Anterior vena cava (tissue), 1 donor: ENCODE measurements around a stretch of chr3.

DNA sequence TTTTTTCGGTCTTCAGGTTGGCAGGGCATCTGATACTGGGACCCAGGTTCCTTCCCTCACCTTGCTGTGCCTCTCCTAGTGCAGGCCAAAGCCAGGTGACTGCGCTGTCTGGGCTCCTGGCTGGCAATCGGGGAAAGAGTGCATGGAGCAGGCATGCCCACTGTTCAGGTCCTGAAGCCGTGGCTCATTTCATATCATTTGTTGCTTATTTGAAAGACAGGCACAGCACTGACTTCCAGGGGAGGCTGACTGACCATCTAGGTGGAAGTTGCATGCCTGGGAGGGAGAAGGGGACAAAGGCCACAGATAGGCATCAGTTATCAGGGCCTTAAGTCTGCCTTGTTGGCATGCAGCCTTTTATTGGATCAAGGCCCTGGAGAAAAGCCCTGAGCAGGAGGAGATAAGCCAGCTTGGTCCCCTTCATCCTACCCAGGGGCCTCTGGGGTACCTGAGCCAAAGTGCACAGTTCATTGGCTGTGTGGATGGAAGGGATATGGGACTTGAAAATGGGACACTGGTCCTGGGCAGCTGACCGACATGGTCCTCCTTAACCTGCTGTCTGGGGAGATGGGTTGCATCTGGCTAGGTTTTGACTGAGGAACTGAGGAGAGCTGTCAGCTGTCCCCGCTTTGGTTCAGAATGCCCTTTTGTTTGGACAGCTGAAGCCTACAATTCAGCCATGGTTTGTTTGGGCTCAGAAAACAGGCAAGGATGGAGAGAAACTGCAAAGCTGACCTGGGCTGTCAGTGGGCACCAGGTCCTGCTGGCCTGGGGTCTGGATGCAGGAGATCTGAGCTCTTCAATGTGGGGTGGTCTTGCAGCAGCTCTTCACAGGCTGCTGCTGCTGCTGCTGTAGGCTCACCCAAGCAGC is 59.9 kb downstream of the FLNB start:
- PRO-cap, result no peak

- PRO-cap, result no peak
Observed at GRCh38 chr3:58102896-58103774, 94.9 kb downstream of the FLNB start.

- PRO-cap, result no peak
Observed at GRCh38 chr3:58104484-58105446, 96.5 kb downstream of the FLNB start.

DNA sequence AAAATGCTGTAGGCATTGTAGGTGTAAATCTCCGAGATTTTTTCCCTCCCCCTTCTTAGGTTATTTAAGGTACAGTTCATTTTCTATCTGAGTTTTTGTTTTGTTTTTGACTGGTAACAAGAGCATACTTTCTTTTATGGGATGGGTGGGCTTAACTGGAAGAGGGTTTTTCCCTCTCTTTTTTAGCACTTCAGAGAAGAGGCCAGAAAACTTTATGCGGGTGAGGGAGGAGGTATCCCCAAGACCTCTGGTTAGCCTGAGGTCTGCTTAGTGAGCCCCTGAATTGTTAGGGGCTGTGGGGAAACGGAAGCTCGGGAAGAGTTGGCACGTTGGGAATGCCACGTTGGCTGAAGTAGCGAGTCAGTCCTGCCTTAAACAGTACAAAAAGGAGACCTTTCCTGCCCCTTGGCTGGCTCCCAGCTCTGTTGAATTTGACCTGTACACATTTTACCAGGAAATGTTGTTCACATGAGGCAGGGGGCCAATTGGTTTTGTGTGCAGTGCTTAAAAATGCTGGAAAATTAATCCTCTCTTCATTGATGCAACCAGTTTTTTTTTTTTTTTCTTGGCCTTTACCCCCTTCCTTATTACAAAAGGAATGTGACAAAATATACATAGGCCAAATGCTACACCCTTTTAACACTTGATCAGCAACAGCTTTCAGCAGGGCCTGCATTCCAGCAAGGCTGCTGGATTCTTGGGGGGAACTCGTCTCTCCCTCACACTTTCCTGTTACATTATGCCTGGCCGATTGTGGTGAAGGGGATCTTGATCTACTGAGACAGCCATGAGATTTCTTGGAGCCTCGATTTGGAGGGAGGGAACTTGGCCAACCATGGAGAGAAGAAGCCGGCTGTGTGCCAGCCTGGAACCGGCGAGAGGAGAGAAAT is 93.3 kb downstream of the DNASE1L3 start:
- PRO-cap, result no peak

DNA sequence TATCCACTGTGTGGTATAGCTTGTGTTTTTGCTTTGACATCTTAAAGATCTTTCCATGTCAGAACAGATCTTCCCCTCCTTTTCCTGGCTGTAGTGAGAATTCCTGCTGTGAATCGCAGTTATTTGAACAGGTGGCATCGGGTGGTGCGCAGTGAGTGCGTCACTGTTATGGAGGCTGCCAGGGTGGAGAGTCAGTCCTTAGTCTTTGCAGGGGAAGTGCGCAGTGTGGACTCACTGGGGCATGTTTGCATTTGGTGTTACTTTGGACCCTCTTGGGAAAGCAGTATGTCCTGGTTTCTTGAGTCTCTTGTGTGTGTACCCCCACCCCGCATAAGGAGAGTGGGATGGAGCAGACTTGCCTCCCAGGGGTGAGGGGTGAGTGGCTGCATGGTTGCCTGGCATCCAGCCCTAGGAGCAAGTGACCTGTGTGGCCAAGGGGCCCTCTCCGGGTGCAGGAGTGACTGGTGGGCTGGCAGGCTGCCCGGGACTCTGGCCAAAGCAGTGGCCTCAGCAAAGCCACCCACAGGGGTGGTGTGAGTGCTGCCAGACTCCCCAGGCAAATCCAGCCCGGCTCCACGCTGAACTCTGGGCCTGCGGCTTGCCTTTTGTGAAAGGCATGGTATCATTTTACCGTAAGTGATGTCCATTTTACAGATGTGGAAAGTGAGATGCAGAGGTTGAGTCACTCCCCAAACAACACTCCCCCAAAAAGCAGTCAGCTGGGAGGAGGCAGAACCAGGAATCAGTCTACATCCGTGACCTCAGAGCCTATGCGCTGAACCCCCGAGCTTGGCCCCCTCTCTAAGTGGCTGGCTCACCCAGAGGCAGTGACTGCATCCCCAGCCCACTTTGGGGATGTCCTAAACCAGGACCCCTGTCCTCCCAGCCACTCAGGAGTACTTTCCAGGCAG is 46.4 kb downstream of the DNASE1L3 start:
- PRO-cap, result no peak

- PRO-cap, result unidirectional peak, plus-strand start at chr3:58435258
Observed at GRCh38 chr3:58434877-58435444, 1.3 kb upstream of the PDHB start.

DNA sequence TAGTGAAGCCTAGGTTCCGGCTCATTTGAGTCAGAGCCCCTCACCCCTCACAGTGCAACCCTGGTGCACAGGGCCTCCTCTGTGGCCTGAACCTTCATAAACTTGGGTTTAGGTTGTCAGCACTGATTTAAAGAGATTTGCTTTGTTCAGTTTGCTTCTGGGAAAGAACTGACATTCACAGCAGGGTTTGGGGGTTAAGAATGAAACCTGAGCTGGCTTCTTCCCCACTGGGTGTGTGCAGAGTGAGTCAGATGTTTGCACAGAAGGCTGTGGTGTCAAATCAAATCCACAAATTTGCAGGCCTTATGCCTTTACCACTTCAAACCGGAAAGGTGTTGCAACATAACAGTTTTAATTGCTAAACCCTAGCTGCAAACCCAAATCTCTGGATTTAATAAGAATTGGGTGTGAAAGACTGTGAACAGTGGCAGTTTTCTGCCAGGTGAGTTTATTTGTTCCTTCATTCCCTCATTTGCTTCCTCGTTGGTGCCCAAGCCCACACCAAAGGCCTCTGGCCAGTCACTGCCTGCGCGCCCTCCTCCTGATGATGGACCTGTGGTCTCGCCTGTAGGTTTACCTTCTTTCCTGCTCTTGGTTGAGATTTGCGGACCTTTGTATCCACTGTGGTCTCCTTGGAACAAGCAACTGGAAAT is 20.5 kb upstream of the KCTD6 start:
- PRO-cap, result no peak

DNA sequence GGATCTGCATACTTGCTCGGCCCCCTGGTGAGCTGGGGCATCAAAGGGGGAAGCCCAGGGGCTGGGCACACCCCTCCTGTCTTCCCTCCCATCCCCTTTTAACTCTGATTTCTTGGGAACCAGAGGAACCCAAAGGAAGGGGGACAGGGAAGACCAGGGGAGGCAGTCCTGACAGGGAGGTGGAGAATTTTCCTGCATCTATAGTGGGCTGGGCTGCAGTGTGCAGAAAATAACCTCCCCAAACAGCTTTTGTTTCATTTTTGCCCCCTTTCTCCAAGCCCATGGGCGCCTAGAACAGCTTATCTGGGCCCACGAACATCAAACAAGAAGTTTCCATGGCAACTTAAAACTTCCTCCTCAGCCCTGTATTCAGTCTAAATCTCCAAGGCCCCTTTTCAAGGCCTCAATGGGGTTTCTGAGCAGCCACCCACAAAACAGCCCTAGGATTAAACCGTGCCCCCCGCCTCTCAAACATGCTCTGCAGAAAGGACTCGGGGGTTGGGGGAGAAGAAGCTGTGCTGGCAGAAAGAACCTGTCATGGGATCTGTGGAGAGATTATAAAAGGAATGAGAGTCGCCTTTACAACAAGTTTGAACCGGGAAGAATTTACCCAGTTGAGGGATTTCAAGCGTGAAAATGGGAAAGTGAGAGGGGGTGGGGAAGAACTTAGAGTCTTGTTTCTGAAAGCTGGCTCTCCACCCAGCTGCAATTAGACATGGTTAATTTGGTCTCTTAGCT is 4.1 kb upstream of the FAM107A start:
- PRO-cap, result no peak

GRCh38 chr3:58586777-58587294 is 9.6 kb upstream of the FAM107A start:
- PRO-cap, result no peak

DNA sequence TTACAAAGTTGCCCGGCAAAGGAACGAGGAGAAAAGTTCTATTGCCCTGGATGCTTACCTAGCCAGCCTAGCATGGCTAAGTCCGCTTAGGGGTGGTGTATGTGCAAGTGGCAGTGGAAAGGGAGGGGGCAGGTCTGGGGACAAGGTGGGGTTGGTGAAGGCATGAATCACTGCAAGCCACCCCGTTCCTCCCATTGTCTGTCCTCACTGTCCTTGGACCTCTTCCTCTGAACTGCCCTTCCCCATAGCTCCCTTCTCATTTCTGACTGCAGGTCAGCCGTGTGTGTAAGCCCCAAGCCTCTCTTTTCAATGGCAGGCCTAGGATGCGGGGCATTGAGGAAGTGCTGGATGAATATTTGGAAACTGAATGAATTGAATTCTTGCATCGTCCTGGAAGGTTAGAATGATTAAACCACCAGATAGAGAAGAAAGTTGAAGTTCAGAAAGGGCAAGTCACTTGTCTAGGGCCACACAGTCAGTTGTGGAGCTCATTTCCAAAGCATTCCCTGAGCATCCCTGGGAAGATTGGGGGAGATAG is 8.6 kb downstream of the FAM3D start:
- PRO-cap, result no peak

GRCh38 chr3:58667113-58667671 is 618 bp upstream of the FAM3D start:
- PRO-cap, result no peak

DNA sequence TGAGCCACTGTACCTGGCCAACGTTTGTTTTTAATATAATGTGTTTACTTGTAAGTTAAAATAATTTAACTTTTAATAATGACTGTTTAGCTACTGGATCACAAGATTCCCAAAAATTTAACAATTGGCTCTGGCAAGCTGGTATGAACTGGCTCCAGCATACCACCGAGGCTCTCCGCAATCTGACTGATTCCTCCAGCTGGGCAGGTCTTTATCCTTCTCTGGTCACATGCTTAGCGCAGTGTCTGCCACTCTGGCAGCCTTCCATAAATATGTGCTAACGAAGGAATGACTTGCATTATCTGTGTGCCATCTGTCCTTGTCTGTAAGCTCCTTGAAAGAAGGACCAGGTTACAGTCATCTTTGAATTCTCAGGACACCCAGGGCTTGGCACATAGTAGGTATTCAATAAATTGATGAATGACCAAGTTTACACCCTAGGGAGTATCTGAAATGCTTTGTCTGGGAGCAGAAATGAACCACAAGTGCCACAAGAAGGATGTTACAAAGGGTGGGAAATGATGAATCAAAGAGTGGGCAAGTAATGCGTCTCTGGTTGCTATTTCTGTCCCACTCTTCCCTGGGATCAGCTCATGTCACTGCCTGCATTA is 16.4 kb upstream of the FAM3D start:
- PRO-cap, result no peak

- PRO-cap, result no peak
Observed at GRCh38 chr3:59895890-59896290, 846.1 kb upstream of the CFAP20DC start.

- PRO-cap, result no peak
Observed at GRCh38 chr3:60319518-60319991, 931.7 kb downstream of the FHIT start.

DNA sequence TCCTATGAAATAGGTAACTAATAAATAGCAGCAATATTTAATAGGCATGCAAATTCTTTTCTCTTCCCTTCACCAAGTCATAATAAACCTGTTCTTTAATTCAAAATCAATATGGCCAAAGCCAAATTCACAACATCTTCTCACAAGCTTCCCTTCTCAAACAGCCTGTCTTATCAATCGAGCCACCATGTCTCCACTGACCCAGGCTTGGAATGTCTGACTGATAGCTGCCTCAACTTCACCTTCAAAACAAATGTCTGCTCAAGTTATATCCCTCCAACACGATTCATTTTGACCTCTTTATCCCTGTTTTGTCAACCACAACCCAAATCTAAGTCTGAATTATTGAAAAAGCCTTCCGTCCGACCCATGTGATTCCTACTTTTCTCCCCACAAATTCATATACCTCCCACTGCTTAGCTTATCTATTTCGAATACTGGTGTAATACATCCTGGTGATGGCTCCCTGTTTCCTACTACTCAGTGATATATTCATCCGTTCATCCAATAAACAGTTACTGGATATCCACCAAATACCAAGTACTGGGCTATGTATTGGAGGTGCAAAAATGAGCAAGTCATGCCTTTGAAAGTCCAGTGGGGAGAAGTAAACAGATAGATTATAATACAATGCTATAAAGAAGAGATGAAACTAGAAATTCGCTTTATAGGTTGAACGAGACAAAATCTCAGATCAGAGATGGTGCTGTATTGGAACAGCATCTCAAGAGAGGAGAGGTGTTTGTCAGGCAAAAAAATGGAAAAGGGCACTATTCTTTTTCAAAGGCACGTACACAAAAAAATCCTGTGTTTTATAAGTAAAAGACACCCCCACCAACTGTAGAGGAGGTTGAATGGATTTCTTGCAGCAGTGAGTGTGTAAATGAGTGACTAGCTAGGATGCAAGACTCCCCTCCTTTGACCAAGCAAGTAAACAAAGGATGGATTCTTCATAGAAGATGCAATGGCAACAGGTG is 890.4 kb downstream of the FHIT start:
- PRO-cap, result no peak

DNA sequence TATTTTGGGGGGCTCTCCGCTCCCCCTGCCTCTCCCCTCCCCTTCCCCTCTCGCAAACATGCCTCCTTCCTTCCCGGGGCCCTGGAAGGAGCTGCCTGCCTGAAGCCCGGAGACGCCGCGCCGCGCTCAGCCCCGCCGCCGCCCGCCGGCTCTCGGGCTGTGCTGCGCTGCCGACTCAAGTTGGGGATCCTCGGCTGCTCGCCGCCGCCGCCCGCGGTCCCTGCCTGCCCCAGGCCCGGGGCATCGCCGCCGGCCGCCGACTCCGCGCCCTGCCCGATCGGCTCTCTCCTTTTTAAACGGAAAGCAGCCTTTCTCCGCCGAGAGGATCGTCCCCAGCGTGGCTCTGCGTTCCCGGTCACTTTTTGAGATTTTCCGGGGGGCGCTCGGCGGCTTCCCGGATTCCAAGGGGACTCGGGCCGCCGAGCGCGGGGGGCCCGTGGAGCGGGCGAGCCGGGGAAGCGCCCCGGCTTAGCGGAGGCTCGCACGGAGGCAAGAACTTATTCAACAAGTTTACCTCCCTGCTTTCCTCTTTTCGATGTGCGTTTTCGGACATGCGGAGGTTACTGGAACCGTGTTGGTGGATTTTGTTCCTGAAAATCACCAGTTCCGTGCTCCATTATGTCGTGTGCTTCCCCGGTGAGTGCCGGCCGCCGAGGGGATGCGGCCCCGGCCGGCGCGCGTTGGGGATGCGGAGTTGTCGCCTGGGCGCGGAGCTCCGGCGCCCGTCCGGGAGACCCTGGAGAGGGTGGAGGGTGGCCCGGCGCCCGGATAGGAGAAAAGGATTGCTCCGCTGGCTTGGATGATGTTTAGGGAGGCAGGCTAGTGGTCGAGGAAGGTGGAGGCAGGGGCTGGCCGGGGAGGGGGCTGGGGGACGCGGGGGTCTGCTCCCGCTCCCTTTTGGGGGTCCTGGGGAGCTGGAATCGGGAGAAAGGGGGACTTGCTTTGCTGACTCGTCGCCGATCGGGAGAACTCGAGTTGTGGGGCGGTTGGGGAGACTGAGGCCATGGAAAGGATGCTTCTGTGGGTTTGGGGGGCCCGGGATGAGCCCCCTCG is 692 bp downstream of the PTPRG start:
- PRO-cap, result no peak

DNA sequence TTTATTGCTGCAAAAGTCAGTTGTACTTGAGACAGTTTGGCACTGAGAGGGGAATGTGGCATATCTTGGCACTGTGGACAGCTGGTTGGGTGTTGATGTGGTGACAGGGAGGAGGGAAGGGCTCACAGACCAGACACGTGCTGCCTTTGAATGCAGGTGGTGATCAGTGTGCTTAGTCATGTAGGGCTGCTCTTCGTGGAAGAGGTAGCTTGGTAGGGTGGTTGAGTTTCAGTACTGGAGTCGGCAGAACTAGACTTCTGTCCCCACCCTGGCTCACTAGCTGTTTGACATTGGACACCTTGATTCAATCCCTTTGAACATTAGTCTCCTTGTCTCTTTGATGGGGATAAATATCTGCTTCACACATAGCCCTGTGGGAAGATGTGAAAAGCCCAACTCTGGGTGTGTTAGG is 108.4 kb downstream of the PTPRG start:
- PRO-cap, result no peak

DNA sequence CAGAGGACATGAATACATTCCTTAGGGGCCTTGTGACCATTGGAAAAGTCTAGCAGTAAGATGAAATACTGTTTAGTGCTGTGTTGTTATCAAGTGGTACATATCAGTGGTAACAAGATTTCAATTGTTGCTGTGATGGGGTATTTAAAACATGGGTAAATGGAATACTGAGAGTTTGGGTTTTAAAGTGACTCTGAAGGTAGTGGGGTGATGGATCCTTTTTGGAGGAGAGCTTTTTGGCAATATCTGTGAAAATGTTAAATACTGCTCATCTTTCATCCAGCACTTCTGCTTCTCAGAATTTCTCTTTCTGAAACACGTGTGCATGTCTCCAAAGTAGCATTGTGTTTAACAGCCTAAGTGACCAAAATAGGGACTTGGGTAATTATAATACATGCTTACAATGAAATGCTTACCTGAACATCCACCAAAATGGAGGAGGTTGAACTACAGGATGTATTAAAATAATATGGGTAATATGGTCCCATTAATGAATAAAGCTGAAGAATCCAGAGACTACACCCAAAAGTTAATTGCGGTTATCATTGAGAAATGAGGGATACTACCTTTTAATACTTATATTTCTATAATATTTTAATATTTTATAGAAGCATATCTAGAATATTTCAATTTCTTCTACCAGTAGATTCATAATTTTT is 195.4 kb downstream of the PTPRG start:
- PRO-cap, result no peak

DNA sequence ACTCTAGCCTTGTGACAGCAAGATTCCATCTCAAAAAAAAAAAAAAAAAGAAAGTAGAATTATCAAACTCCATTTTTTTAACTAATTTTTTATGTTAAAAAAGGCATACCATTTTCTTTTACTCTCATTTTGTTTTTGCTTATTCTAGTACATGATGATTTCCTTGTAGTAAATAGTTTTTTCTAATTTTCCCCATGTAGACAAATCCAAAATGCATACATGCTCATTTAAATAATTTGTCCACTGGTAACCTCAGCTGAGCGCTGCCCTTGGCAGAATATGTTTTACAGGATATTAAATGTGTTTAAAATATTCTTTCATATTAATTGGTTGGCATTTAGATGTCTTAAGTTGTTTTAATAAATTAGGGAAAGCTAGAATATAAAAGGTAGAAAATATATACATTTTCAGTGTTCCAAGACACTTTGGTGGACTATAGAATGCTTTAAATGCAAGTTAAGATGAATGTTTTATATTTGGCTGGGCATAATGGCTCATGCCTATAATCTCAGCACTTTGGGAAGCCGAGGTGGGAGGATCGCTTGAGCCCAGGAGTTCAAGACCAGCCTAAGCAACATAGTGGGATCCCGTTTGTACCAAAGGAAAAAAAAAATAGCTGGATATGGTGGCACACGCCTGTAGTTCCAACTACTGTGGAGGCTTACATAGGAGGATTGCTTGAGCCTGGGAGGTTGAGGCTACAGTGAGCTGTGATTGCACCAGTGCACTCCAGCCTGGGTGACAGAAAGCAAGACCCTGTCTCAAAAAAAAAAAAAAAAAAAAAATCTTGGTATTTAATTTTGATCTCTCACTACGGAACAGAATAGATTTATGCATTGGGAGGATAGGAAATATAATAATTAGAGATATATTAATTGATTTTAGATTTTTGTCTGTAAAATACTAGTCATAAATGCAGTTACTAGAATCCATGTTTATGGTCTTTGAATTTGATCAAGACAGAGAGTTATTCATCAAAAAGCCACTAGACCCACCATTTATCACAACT is 206.1 kb downstream of the PTPRG start:
- PRO-cap, result no peak

GRCh38 chr3:61805153-61805848 is 243.9 kb downstream of the PTPRG start:
- PRO-cap, result no peak